ENCODE measurements around the genes AOX1 and NIF3L1.

- PRO-cap, result no peak
These were observed 13.7 kb upstream of the SATB2 start for GRCh38 chr2:199471241-199471967.

DNA sequence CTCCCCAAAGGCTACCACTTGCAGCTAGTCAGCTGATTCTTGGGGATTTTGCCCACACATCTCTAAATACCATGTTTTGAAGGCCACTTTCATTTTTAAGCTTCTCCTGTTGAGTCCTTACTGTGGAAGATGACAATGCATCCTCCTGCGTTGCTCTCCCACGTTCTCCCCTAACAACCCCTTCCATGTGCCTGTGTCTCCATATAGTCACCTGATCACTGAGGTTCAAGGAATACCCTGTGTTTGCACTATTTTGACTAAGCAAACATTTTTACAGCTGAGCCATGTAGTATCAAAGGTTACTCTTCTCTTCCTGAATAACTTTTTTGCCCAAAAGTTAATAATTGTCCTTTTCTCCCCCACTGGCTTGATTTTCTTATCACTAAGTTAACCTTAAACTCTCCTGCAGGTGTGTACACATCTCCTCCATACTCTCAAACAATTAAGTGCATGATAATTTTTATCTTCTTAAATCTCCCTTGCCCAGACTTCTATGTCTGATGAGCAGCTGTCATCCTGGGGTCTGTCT, 85.4 kb upstream of the SPATS2L start:
- PRO-cap, result no peak

- PRO-cap, result no peak
These were observed 57.3 kb downstream of the SPATS2L start for GRCh38 chr2:200363737-200364279.

DNA sequence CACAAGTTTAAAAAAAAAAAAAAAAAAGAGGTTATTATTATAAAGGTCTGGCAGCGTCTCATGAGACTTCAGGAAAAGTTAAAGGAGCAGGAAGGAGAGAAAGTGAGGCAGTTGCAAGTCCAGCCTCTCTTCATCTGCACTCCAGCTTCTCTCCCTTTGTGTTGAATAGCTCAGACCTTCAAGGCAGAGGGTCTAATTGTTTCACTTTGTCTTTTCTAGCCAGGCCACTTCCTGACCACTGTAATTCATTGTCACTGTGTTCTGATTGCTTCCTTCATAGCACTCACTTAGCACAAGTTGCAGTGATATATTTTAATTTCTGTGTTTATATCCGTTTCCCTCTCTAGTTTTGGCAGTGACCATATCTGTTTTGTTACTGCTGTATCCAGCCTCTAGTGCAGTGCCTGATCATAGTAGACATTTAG, 99.9 kb downstream of the SPATS2L start:
- PRO-cap, result no peak

DNA sequence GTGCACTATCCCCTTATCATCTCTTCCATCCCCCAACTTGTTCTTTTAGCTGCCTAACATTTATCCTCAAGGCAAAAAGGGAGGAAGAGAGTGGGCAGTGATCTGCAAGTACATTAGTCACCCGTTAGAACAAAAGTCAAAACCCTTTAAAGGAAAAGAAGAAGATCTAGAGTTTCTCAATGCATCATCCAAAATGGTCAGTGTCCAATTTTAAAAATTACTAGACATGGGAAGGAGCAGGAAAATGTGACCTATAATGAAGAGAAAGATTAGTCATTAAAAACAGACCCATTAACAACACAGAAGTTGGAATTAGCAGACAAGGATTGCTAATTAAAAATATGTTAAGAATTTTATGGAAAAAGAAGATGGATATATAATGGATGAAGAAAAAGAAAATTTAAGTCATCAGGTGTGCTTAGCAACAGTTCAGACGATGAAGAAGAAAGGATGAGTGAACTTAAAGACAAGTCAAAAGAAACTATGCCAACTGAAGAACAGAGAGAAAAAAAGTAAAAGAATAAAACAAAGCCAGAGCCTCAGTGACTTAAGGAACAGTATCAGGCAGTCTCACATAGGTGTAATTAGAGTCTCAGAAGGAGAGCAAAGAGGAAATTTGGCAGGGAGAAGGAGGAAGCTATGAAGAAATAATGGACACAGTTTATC, 77.3 kb downstream of the KCTD18 start:
- PRO-cap, result no peak

DNA sequence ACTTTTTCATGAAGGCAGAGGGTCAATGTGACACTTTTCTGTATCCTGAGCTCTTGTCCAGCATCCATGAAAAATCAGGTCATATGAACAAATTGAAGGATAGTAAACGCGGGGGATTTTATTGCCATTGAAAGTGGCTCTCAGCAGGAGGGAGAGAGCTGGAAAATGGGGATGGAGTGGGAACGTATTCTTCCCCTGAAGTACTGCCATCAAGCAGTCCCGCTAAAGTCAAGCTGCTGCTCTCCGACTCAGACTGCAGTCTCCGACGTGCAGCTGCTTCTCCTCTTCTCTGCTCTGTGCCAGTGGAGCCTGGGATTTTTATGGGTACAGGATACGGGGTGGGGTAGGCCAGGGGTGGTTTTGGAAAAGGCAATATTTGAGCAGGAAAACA, 33.1 kb downstream of the KCTD18 start:
- PRO-cap, result no peak

GRCh38 chr2:200585637-200586465, at the start of gene AOX1:
TSS of gene AOX1 (plus strand) at chr2:200586014.
- PRO-cap, result bidirectional peak, plus-strand start at chr2:200586060, minus-strand start at chr2:200585856; bidirectional peak, plus-strand start at chr2:200586089, minus-strand start at chr2:200586080

DNA sequence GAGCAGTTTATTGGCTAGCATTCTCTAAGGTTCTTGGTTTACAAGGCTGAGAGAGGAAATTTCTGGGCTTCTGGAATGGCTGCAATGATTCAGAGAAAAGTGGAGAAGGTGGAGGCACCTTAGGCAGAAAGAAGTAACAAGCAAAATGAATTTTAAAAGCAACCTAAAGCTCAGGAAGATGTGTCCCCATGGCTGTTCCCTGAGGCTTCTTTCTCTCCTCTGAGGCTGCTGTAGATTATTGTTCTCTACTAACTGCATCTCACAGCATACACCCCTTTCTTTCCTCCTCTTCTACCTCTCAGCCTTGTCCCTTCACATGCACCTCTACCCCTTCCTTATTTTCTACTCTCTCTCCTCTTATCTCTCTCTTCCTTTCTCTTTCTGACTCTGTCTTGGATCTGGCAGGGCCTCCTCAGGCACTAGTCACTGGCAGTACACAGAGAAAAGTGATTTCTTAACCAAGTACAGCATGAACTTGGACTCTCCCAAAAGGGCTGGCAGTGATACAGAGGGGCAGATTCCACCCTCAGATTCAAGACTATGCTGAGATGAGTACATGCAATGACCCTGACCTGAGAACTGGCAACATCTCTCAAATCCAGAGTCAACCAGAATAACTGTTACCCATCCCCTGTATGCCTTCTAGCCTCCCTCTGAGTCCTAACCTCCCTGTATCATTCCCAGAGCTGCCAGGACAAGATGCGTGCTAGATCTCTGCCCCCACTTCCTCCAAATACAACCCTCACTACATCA, 4.2 kb downstream of the AOX1 start:
- PRO-cap, result unidirectional peak, minus-strand start at position 428 of the sequence

DNA sequence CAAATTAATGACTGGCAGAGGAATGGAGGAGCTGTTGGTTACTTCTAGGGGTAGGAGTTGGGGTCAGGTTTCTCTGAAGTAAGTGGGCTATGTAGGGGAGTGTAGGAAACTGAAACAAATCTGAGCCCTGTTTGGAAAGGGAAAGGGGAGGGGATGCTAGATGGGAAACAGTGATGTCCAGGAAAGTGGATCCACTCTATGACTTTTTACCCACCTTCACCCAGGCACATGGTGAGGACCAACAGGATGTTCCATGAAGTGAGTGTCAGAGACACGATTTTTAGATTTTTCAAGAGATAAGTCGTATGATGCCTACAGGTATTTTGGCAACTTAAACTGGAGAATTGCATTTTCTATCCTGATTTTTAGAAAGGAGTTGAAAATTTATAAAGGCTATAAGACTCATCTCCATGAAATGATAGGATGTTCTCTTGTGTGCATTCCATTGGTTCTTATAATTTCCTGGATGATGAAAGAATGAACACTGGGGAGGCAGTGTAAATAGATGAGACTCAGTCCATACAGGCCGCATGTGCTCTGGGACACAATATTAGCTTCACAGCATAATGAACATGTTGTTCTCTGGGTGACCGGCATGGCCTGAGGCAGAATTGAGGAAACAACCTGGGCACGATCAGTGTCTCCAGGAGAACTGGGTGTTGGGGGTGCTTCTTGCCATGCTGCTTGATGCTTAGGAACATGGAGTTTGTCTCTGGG, 38.7 kb downstream of the AOX1 start:
- PRO-cap, result no peak

DNA sequence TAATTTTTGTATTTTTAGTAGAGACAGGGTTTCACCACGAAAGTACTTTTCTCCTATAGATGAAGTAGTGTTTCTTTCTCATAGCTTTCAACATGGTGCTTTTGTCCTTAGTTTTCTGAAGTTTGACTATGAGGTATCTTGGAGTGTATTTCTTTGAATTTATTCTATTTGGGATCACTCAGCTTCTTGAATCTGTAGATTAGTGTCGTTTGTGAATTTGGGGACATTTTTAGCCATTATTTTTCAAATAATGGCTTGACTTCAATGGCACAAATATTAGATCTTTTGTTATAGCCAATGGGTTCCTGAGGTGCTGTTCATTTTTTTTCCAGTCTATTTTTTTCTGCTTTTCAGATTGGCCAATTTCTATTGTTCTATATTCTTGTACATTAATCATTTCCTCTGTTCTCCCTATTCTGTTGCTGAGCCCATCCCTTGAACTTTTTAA, 47.3 kb downstream of the AOX1 start:
- PRO-cap, result no peak

- PRO-cap, result no peak
These were observed 101.7 kb upstream of the BZW1 start for GRCh38 chr2:200709940-200710392.

GRCh38 chr2:200797177-200797833, 14.4 kb upstream of the BZW1 start:
- PRO-cap, result no peak

GRCh38 chr2:200829057-200829721, 17.5 kb downstream of the BZW1 start:
- PRO-cap, result no peak

GRCh38 chr2:200888734-200889802, at the start of gene NIF3L1:
TSS of gene NIF3L1 (plus strand) at chr2:200889371.
- PRO-cap, result bidirectional peak, plus-strand start at chr2:200889175, minus-strand start at chr2:200889136; bidirectional peak, plus-strand start at chr2:200889373, minus-strand start at chr2:200889290; bidirectional peak, plus-strand start at chr2:200889853, minus-strand start at chr2:200889709

DNA sequence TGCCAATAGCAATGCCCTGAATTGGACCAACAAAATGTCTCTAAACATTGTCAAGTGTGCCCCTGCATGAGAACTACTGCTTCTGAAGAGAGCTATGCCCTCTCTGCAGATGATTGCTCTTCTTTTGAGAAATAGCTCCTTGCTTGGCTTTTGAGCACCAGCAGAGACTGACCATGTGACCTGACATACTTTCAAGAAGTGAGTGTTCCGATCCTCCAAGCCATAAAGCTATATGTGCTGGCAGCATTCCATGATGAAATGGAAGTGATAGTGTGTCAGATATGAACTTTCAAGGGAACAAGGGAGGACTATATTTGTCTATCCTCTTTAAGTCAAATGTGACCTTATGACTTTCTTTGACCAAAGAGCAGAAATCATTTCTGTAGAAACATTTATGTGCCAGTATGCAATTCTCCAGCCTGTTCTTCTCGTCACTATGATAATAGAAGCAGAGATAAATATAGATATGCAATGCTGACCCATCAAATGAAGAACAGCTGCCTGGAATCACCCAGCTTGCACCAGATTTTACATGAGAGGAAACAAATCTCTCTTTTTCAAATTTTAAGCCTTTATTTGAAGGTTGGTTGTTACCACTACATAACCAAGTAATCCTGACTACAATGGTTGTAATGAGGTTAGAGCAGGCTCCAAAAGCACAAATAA, 14.4 kb downstream of the HYCC2 start:
- PRO-cap, result no peak

- PRO-cap, result bidirectional peak, plus-strand start at chr2:201119528, minus-strand start at chr2:201119314; bidirectional peak, plus-strand start at chr2:201119647, minus-strand start at chr2:201119652; bidirectional peak, plus-strand start at chr2:201119995, minus-strand start at chr2:201119692
These were observed 3.3 kb downstream of the CFLAR start for GRCh38 chr2:201119189-201119796.

DNA sequence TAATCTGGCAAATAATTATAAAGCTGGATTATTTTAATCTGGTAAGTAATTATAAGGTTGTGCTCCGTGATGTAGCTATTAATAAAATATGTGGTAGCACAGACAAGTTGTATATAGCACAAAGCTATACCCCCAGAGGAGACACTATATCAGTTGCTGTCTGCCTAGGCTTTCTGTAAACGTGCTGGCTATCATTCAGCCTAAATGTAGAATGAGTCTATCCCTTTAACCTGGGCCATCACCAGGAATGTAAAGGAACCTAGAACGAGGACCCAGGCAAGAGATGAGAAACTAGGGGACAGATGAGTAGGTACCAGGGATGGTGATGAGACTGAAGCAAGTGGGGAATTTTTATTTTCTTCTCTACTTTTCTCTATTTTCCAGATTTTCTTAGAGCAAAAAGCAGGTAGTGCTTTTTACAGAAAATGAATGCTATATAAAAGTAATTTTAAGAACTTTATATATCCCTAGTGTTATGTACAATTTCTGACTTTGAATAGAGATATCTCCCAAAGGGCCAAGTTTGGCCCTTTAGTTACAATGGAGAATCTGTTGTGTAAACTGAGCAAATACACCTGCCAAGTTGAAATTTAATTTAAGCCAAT, 5.3 kb downstream of the CFLAR start:
- PRO-cap, result no peak

DNA sequence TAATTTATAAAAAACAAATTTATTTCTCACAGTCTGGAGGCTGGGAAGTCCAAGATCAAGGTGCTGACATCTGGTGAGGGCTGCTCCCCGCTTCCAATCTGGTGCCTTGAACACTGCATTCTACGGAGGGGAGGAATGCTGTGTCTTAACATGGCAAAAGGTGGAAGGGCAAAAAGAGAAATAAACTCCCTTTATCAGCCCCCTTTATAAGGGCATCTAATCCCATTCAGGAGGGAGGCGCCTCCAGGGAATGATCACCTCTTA, 7.3 kb downstream of the CFLAR start:
- PRO-cap, result no peak

DNA sequence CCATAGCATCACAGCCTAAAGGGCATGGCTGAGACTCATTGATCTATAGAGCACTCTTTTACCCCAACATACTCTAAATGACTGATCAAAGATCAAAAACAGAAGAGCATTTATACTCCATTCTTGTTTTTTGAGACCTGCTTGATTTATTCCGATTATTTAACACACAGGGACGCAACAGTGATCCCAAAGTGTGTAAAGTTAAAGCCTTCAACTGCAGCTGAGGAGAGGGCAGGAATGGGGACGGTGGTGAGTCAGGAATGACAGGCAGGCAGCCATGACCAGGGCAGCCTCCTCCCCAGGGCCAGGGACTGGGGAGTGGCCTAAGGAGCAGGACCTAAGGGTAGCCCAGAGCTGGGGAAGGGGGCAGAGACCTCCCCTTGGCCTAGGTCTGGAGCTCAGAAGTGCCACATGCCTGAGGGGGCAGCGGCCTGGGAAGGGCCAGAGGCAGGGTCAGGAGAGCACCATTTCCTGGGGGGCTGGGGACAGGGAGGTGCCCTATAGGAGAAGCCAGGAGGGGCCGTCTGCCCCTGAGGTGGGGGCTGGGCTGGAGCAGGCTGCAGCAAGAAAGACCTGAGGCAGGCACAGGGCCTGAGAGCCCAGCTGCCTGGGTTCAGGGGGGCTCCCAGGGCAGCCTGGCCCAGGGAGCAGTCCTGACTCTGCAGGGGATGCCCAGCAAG, 20.9 kb downstream of the CFLAR start:
- PRO-cap, result no peak

DNA sequence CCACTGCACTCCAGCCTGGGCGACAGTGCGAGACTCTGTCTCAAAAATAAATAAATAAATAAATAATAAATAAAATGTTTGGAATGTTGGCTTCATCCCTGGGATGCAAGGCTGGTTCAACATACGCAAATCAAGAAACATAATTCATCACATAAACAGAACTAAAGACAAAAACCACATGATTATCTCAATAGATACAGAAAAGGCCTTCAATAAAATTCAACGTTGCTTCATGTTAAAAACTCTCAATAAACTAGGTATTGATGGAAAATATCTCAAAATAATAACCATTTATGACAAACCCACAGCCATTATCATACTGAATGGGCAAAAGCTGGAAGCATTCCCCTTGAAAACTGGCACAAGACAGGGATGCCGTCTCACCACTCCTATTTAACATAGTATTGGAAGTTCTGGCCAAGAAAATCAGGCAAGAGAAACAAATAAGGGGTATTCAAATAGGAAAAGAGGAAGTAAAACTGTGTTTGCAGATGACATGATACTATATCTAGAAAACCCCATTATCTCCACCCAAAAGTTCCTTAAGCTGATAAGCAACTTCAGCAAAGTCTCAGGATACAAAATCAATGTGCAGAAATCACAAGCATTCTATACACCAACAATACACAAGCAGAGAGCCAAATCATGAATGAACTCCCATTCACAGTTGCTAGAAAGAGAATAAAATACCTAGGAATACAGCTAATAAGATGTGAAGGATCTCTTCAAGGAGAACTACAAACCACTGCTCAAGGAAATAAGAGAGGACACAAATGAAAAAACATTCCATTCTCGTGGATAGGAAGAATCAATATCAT, 14.5 kb upstream of the CASP10 start:
- PRO-cap, result no peak